Rectum (tissue), 1 donor: ENCODE measurements around a stretch of chr4.

DNA sequence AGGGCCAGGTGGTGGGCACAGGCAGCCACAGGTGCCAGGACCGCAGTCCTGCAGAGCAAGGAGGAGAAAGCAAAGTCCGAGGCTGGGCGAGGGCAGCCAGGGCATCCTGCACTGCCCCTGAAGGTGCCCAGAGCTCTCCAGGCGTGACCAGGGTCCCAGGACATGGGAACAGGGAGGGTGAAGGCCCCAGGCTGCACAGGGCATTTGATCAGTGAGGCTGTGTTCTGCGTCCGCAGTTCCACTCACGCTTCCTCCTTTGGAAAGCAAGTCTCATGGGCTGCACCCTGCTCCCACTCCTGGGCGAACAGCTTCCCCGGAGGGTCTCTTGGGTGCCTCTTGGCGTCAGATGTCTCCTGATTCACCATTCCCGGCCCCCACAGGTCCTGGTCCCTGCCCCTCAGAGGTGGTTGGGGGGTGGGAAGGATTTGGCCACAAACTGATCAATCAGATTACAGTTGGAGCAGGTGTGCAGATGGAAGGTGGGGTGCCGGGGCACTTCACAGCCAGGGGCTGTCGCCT is 3.1 kb downstream of the SH3TC1 start:
- PRO-cap, result unidirectional peak, minus-strand start at position 258 of the sequence

- PRO-cap, result unidirectional peak, plus-strand start at chr4:8213411
Measured at GRCh38 chr4:8213034-8213854, 14.2 kb downstream of the SH3TC1 start.

DNA sequence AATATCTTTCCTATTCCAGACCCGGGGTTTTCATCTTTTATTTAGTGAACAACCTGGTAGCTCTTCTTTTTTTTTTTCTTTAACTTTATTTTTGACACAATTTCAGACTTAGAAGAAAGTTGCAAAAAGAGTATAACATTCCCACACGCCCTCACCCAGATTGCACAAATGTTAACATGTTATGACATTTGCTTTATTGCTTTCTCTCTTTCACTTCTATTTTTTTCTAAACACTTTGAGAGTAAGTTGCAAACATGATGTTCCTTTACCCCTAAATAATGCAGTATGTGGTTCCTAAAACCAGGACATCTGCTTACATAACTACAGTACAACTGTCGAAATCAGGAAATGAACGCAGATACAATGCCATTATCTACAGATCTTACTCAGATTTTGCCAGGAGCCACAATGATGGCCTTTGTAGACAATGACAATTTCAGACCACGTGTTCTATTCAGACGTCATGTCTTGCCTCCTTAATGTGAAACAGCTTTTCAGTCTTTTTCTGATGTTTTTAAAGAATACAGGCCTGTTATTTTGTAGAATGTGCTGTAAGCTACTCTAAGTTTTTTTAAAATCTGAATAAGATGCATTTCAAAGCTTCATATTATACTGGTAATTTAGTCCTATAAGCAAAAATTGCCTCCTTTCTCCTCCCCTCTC is 22.4 kb downstream of the SH3TC1 start:
- PRO-cap, result no peak

- PRO-cap, result no peak
Measured at GRCh38 chr4:8272954-8273393, 3.4 kb downstream of the HTRA3 start.

- PRO-cap, result no peak
Measured at GRCh38 chr4:8306036-8306656, 36.6 kb downstream of the HTRA3 start.

DNA sequence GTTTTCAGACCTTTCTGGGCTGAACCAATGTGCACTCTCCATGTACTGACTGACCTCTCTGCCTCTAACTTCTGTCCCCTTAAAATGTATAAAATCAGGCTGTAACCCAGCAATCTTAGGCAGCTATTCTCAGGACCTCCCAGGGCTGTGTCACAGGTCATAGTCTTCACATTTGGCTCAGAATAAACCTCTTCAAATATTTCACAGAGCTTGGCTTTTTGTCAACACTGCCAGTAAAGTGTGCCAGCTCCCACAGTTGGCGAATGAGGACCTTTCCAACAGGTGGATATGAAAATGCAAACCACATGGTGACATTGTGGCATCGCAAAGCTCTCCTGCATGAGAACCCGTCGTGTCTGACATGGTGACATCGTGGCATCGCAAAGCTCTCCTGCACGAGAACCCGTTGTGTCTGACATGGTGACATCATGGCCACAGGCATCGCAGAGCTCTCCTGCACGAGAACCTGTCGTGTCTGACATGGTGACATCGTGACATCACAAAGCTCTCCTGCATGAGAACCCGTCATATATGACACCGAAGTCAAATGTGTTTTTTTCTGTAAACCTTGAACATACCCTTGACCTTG is 76.3 kb downstream of the ACOX3 start:
- PRO-cap, result no peak

GRCh38 chr4:8379197-8379598 is 61.3 kb downstream of the ACOX3 start:
- PRO-cap, result no peak

DNA sequence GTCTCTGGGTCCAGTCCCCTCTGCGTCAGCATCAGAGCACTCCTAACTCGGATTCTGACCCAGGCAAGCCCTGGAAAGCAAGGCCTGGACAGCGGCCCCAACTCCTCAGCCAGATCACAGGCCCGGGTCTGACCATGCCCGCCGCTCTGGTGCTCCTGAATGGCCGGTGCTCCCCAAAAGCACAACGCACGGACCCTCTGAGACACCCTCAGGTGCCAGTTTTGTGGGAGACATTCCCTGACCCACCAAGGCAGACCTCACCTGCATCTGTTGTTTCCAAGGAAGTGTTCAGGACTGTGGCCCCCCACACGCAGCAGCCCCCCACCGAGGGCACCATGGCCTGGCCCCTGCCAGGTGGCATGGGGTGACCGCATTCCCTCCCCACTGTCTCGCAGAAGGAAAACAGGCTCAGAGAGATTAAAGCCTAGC is 55.8 kb downstream of the ACOX3 start:
- PRO-cap, result no peak

- PRO-cap, result no peak
Measured at GRCh38 chr4:8472984-8473801, 32.6 kb downstream of the TRMT44 start.

DNA sequence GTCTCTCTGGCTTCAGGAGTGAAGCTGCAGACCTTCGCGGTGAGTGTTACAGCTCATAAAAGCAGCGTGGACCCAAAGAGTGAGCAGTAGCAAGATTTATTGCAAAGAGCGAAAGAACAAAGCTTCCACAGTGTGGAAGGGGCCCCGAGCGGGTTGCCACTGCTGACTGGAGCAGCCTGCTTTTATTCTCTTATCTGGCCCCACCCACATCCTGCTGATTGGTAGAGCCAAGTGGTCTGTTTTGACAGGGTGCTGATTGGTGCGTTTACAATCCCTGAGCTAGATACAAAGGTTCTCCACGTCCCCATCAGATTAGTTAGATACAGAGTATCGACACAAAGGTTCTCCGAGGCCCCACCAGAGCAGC is 50.0 kb downstream of the TRMT44 start:
- PRO-cap, result no peak

DNA sequence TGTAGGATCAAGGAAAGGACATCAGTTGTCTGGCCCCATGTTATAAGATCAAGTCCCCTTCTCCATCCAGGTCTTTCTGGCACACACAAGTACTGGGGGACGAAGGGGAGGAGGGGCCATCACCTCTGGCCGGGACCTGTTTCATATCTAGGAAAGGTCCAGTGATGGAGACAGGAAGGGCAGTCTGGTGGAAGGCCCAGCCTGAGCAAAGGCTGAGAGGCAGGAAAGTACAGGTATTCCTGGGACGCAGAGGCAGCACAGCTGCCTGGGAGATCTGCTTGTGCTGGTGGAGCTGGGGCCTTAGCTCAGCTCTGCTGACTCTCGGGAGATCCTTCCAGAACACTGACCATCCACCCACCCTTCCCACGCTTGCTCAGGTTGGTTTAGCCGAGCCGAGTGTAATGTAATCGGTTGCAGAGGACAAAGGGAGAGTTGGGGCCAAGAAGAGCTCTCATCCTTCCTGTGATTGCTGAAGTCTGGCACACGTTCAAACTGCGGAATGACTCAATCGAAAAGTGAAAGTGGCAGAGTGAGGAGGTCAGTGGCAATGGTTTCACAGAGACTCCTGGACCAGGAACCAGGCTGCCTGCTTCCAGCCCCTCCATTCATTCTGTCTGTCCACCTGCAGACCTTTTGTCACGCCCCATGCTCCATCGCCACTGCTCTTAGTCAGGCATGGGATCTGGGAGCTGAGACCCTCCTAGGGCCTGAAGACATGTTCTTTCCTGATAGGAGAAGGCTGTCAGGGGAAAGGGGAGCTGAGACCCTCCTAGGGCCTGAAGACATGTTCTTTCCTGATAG is 43.1 kb upstream of the GPR78 start:
- PRO-cap, result no peak

GRCh38 chr4:8558443-8558938 is 21.7 kb upstream of the GPR78 start:
- PRO-cap, result no peak

DNA sequence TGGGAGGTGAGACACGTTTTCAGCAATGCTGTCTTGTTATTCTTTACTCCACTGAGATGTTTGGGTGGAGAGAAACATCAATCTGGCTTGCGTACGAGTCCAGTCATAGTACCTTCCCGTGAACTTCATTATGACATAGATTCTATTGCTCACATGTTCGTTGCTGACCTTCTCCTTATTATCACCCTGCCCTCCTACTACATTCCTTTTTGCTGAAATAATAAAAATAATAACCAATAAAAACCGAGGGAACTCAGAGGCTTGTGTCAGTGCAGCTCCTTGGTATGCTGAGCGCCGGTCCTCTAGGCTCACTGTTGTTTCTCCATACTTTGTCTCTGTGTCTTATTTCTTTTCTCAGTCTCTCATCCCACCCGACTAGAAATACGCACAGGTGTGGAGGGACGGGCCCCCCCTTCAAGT is 84.5 kb upstream of the HMX1 start:
- PRO-cap, result no peak

DNA sequence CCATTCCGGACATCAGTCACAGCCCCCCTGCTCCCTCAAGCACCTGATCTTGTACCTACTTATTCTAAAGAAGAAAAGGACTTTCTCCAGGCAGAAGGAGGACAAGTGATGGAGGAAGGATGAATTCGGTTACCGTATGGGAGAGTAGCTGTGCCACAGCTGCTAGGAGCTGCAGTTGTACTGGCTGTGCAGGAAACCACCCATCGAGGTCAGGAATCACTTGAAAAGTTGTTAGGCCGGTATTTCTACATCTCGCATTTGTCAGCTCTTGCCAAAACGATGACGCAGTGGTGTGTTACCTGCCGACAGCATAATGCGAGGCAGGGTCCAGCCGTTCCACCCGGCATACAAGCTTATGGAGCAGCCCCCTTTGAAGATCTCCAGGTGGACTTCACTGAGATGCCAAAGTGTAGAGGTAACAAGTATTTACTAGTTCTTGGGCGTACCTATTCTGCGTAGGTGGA is 67.8 kb upstream of the FAM90A26 start:
- PRO-cap, result unidirectional peak, plus-strand start at position 279 of the sequence

DNA sequence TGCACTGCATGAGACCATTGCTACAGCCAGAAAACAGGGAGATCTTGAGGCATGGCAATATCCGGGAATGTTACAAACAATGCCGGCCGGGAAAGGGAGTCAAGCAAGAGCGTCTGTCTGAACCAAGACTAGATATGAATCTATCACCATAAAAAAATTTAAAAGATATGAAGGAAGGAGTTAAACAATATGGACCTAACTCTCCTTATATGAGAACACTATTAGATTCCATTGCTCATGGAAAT is 46.5 kb upstream of the FAM90A26 start:
- PRO-cap, result no peak

DNA sequence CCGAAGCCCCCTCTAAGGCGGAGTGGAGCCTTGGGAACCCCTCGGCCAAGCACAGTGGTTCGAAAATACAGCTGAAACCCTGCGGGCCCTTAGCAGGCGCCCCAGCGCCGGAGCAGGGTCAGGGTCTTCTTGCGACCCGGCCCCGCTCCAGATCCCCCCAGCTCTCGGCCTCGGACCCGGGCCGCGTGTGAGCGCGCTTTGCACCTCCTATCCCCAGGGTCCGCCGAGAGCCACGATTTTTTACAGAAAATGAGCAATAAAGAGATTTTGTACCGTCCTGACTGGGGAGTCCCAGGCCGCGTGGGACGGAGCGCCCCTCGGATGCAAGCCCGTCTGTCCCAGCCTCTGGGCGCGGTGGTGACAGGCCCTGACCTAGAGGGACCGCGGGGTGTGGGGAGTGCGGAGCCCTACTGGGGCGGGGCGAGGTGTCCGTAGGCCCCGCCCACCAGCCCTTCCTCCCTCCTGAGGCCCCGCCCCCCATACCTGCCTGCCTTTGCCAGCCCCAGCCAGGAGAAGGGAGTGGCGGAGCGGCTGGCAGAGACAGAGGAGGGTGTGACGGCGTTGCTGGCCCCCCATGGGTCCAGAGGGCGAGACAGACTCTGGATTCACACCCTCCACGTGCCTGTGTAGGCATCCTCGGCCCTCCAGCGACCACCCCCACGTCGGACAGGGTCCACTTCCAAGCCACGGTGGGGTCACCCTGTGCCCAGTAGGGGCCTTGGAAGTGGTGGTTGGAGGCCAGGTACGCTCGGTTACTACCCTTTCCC is 54.2 kb downstream of the DEFB131A start:
- PRO-cap, result unidirectional peak, minus-strand start at position 335 of the sequence

DNA sequence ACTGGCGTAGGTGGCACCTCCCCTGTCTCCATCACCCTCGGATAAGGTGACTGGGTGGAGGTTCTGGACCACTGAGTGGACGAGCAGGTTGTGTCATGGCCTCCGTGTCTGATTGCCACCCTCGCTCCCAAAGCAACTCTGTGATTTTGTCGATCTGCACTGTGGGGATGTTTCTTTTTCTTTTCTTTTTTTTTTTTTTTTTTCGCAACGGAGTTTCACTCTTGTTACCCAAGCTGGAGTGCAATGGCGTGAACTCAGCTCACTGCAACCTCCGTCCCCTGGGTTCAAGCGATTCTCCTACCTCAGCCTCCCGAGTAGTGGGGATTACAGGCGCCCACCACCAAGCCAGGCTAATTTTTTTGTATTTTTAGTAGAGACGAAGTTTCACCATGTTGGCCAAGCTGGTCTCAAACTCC is 56.2 kb downstream of the DEFB131A start:
- PRO-cap, result unidirectional peak, plus-strand start at position 192 of the sequence

DNA sequence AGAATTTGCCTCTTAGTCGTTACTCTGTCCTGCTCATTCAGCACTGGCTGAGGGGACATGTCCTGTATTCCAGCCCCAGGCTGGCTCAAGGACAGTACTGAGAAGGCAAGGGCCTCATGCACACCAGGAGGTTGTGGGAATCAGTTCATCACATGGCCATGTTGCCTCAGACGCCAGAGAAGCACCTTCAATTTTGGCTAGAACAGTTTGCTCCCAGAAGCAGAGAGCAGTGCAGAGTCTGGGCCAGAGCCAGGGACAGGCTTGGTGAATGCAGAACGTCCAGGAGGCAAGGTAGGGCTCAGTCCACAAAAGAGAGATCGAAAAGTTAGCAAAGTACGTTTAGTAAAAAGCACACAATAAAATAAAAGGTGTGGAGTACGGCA is 1.1 kb upstream of the SLC2A9 start:
- PRO-cap, result no peak

GRCh38 chr4:10074248-10075638 is 41.9 kb downstream of the WDR1 start:
- PRO-cap, result no peak

DNA sequence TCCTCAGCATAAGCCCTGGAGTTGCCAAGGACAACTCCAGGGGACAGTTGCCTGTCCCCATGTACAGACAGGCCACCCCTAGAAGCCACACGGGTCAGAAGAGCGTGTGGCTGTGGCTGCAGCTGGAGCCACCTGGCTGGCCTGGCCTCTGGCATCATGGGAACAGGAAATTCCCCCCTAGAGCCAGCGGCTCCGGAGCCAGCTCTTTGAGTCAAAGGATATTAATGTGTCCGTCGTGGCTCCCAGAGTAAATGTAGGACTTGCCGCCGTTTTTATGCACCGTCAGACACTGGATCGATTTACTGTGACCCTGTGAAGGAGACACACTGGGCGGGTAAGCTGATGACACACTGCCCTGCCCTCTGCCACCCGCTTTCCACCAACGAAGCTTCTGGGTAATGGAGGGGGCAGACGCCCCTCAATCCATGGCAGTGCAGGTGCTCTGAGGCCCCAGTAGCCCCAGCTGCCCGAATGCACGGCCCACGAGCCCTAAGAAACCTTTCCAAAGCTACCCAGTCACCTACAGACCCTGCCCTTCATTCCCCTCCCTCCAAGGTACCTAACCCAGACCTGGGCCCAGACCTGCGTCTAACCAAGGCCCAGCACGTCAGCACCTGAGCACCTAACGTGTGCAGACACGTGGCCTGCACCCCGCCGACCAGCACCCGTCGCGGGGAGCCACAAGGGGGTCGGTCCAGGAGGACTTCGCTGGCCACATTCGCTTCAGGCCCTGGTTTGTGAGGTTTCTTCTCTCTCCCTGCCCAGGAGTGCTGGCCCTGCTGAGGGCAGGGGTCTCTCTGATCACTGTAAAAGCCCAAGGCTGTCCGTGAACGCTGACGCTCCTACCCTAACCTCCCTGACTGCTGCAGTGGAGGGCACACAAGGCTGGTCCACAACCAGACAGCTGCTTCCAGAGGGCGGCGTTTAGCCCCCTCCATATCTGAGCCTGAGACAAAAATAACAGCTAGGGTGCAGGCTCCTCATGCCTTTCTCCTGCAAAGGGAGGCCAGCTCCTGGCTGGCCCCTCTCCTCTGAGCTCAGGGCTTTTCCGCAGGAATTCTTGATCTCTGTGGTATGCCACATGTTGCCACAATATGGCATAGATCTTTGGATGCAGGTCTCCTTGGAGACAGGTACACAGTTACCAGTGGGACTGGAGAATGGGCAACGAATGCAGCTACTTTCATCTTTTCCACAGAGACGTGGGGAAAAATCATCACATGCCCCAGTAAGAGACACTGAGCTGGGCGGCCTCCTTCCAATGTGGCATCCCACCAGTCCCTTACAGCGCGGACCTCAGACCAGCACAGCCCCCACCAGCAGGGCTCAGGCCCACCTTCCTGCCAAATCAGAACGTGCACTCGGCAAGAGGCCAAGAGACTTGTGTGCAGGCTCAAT is 31.9 kb downstream of the WDR1 start:
- PRO-cap, result no peak